Cerebral cortex (tissue), 2 donors: ENCODE data around the gene ALCAM.

GRCh38 chr3:101065911-101066419 lies 72.7 kb upstream of the ABI3BP start:
- PRO-cap, 2 experiments = no peak in any of the 2 experiments

DNA sequence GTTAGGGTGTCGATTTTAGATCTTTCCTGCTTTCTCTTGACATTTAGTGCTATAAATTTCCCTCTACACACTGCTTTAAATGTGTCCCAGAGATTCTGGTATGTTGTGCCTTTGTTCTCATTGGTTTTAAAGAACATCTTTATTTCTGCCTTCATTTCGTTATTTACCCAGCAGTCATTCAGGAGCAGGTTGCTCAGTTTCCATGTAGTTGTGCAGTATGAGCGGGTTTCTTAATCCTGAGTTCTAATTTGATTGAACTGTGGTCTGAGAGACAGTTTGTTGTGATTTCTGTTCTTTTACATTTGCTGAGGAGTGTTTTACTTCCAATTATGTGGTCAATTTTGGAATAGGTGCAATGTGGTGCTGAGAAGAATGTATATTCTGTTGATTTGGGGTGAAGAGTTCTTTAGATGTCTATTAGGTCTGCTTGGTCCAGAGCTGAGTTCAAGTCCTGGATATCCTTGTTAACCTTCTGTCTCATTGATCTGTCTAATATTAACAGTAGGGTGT lies 82.2 kb downstream of the SENP7 start:
- PRO-cap, 2 experiments = no peak in any of the 2 experiments

DNA sequence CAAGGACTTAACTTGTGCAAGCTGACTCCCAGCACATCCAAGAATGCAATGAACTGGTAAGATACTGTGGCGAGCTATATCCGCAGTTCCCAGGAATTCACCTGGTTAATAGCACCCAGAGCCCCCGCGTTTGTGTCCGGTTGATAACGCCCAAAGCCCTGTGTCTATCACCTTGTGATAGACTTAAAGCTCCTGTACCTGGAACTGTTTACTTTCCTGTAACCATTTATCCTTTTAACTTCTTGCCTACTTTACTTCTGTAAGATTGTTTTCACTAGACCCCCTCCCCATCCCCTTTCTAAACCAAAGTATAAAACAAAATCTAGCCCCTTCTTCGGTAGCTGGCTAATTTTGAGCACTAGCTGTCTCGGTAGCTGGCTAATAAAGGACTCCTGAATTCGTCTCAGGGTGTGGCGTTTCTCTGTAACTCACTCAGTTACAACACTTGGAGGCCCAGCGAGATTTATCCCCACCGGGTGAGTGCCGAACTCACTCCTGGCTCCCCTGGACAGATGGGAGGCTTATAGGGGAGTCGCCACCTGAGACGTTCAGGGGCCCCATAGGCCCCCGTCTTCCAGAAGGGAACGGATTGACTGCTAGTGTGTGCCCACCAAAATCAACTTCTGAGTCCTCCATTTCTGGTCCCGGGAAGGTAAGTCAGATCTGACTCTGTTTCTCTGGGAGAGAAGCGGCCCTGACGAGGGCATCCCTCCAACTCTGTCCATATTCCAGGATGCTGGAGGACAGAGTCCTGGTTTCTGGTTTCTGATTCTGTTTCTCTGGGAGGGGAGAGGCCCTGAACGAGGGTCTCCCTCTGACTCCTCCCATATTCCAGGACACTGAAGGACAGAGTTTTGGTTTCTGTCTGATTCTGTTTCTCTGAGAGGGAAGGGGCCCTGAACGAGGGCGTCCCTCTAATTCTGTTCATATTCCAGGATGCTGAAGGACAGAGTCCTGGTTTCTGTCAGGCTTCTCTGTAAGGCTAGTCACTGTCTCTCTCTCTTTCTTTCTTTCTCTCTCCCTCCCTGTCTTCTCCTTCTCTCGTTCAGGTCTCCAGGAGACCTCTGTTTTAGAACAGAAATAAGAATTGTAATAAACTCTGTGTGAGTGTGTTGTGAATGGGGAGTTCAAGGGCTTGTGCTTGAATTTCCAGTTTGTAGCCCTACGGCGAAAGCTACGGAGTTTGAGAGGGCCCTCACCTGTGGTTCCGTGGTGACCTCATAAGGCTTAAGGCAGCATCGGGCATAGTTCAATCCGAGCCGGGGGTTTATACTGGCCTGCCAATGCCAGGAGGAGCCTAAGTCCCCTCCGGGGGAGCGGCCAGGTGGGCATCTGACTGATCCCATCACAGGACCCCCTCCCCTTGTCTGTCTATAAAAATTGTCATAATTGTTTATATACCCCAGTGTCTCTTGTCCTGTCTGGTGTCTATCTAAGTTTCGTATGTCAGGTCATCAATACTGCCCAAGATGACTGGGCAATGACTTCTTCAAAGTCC lies 44.2 kb downstream of the ZBTB11 start:
- PRO-cap, 2 experiments = no peak in any of the 2 experiments

- PRO-cap, 2 experiments = no peak in any of the 2 experiments
Measured at GRCh38 chr3:101685516-101685971, 974 bp downstream of the RPL24 start.

GRCh38 chr3:101757488-101758839 lies 21.0 kb upstream of the NXPE3 start:
- PRO-cap, 2 experiments = peak in 1 of 2 experiments; most common plus-strand start chr3:101758563 (in 1)

GRCh38 chr3:101793514-101793731 lies 14.4 kb downstream of the NXPE3 start:
- PRO-cap, 2 experiments = no peak in any of the 2 experiments

- PRO-cap, 2 experiments = no peak in any of the 2 experiments
Measured at GRCh38 chr3:101854381-101855231, 5.3 kb downstream of the NFKBIZ start.

- PRO-cap, 2 experiments = no peak in any of the 2 experiments
Measured at GRCh38 chr3:102113584-102114111, 264.3 kb downstream of the NFKBIZ start.

- PRO-cap, 2 experiments = no peak in any of the 2 experiments
Measured at GRCh38 chr3:102174205-102174855, 260.5 kb upstream of the ZPLD1 start.

- PRO-cap, 2 experiments = no peak in any of the 2 experiments
Measured at GRCh38 chr3:103295411-103295792, 860.6 kb downstream of the ZPLD1 start.

GRCh38 chr3:103729650-103730103 lies 1294.9 kb downstream of the ZPLD1 start:
- PRO-cap, 2 experiments = no peak in any of the 2 experiments

DNA sequence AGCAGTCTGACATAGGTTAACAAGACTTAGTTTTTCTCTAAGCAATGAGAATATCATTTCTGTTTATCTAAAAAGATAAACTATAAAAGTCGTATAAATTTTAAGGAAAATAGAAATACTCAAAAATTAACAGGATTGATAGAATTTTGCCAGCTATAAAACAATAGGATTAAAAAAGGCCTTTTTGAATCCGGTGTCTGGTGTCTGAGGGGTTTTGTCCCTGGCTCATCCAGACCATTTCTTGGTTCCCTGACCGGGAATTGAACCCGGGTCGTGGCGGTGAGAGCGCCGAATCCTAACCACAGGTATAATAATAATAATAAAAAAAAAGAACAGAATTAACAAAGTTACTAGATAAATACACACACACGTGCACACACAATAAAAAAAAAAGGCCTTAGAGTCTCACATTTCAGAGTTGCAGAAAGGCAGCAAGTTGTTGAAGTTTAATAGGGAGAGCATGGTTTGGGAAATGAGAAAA lies 1206.2 kb upstream of the ALCAM start:
- PRO-cap, 2 experiments = no peak in any of the 2 experiments

DNA sequence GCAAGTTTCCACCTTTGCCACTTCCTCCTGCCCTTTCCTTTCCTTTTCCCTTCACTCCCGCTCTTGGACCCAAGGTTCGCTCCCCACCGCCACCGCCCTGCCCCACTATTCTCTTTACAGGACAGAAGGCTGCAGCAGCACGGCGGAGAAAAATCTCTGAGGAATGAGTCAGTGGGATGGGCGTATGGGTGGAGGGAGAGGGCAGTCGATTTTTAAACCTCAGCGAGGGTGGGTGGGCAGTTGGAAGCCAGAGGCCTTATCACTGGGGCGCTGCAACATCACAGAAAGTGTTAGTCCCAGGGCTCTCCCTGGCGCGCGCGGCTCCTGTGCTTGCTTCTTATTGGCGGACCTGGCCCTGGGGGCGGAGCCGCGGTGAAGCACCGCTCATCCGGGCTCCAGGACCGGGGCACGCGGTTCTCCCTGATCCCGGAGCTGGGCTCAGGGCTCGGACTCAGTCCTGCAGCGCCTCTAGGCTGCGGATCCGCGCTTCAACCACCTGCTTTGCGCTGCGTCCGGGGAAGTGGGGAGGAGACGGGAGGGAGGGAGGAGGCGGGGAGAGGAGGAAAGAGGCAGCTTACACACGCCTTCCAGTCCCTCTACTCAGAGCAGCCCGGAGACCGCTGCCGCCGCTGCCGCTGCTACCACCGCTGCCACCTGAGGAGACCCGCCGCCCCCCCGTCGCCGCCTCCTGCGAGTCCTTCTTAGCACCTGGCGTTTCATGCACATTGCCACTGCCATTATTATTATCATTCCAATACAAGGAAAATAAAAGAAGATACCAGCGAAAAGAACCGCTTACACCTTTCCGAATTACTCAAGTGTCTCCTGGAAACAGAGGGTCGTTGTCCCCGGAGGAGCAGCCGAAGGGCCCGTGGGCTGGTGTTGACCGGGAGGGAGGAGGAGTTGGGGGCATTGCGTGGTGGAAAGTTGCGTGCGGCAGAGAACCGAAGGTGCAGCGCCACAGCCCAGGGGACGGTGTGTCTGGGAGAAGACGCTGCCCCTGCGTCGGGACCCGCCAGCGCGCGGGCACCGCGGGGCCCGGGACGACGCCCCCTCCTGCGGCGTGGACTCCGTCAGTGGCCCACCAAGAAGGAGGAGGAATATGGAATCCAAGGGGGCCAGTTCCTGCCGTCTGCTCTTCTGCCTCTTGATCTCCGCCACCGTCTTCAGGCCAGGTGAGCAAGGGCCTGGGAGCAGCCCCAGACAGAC lies at the start of gene ALCAM:
TSS of gene ALCAM (plus strand) at position 603 of the 1,209 bp plus-strand sequence.
- PRO-cap, 2 experiments = peak in 2 of 2 experiments; most common plus-strand start position 603 of the sequence (in 2); most common minus-strand start position 280 of the sequence (in 1)

DNA sequence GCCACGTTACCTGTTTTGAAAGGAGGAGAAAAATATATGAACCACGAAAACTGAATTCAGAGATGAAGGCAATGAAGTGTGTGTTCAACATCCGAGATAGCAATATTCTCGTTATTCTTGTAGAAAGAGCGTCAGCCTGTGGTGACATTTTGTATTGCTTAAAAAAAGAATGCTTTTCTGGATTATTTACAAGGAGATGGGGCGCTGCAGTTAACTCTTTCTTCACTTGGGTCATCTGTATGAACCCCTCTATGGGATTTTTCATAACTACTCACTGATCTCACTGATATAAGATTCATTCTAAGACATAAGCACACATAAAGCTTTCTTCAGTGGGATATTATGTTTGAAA lies 3.1 kb downstream of the ALCAM start:
- PRO-cap, 2 experiments = peak in 1 of 2 experiments; most common minus-strand start position 104 of the sequence (in 1)

- PRO-cap, 2 experiments = no peak in any of the 2 experiments
Measured at GRCh38 chr3:105524200-105524622, 157.5 kb downstream of the ALCAM start.

GRCh38 chr3:105725989-105726240 lies 142.9 kb downstream of the CBLB start:
- PRO-cap, 2 experiments = no peak in any of the 2 experiments

DNA sequence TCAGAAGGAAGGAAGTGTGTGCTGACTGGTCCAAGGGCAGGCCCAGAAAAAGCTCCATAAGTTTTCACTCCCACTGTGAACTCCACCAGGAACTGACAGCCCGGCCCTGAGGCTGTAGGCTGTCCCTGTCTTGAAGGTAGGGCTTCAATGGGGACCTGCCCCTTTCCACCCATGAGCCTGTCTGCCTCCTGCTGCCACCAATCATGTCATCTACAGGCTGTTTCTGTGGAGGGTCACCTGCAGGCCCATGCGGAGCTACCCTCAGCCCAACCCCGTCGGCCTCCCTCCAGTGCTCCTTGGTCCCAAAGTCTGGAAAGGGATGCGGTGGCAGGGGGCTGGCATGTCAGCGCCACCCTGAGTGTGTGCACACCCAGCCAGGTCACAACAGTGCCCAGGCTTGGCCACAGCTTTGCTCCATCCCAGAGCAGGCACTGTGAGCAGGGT lies 109.5 kb downstream of the CBLB start:
- PRO-cap, 2 experiments = no peak in any of the 2 experiments

GRCh38 chr3:105869338-105870003 lies 659 bp upstream of the CBLB start:
- PRO-cap, 2 experiments = peak in 1 of 2 experiments; most common plus-strand start chr3:105869545 (in 1); most common minus-strand start chr3:105869390 (in 1)

GRCh38 chr3:105906589-105907043 lies 37.8 kb upstream of the CBLB start:
- PRO-cap, 2 experiments = no peak in any of the 2 experiments

GRCh38 chr3:106193504-106193837 lies 324.7 kb upstream of the CBLB start:
- PRO-cap, 2 experiments = no peak in any of the 2 experiments